ENCODE measurements around the gene RPGRIP1L.

GRCh38 chr16:51155100-51155765, 4.2 kb upstream of the SALL1 start:
- PRO-cap, result no peak

DNA sequence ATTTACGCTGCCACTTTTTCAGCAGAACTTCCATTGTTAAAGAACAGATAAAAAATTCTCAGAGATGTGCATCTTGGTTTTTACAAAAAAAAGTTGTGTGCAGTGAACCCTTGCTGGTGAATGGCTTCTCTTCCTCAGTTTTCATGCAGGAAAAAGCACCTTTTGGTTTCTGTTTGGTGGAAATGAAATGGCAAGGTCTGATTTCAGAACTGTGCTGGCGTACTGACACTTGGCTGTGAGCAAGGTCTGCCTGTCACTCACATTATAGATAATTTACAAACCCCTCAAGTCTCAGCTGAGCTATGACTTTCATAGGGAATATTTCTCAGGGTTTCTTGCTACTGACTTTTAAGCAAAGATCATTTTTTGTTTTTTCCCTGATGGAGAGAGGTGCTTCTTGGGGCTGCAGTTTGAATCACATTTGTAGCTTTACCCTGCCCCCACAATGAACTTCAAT, 5.8 kb upstream of the SALL1 start:
- PRO-cap, result no peak

DNA sequence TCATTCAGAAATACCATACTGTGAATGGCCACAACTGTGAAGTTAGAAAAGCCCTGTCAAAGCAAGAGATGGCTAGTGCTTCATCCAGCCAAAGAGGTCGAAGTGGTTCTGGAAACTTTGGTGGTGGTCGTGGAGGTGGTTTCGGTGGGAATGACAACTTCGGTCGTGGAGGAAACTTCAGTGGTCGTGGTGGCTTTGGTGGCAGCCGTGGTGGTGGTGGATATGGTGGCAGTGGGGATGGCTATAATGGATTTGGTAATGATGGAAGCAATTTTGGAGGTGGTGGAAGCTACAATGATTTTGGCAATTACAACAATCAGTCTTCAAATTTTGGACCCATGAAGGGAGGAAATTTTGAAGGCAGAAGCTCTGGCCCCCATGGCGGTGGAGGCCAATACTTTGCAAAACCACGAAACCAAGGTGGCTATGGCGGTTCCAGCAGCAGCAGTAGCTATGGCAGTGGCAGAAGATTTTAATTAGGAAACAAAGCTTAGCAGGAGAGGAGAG, 495.3 kb upstream of the SALL1 start:
- PRO-cap, result no peak

GRCh38 chr16:52498518-52499061, 48.4 kb downstream of the TOX3 start:
- PRO-cap, result no peak

GRCh38 chr16:52526543-52526779, 20.5 kb downstream of the TOX3 start:
- PRO-cap, result no peak

- PRO-cap, result no peak
Measured at GRCh38 chr16:52547665-52547986, 683 bp upstream of the TOX3 start.

DNA sequence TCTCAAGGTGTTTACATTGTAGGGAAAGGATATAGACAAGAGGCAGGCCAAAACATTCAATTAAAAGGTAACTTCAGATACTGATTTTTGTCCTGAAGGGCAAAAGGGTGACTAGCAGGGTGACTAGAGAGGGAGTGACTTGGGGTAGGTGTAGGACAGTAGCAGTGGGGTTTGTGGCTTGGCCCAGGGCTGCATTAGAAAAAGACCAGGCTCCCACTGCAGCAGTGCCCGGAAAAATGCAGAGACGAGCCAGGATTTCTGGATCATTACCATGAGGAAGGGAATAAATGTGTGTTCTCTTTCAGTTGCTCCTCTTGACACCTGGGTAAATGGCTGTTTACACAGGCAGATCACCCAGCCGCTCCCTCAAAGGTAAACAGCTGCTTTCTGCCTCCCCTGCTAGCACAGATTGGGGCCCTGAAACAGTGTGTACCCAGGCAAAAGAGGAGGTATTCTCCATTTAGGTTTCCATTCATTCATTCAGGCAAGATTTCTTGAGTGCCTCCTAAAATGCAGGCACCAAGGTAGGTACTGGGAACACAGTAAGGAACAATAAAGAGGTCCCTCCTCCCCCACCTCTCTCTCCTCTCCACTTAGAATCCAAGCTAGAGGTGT, 15.0 kb upstream of the TOX3 start:
- PRO-cap, result unidirectional peak, minus-strand start at position 238 of the sequence

- PRO-cap, result no peak
Measured at GRCh38 chr16:52655068-52655522, 108.2 kb upstream of the TOX3 start.

DNA sequence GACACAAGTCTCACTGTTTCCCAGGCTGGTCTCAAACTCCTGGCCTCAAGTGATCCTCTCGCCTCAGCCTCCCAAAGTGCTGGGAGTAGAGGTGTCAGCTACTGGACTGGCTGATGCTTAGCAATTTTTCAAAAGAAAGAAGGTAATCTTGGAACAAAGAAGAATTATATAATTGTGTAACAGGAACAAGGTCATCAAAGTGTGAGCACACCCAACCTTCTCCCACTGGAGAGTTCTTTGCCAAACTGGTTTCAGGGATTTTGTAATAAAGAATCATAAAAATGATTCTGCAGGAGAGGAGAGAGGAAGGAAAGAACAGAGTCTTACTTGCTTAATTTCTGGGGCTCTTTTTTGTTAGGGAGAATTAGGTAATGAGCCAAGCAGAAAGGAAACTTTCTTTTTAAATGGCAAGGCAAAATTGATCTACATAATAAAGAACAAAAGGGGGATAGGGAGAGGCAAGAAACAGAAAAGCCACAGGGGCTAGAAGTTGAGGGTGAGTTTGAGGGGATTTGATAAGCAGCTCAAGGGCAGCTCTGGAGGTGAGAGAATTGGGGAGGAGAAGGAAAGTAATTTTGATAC, 21.3 kb downstream of the CHD9NB start:
- PRO-cap, result no peak

DNA sequence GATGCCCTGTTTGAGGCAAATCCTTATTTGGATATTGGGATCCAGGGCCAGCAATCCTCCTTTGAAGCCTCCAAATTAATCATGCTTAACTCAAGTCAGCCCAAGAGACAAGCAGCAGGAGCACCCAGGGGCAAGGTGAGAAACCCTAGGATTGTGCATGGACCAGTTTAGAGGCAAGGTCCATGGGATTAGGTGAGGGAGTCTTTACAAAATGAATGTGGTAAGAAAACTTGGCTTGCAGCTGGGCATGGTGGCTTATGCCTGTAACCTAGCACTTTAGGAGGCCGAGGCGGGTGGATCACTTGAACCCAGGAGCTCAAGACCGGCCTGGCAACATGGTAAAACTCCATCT, 6.6 kb downstream of the CHD9NB start:
- PRO-cap, result no peak

DNA sequence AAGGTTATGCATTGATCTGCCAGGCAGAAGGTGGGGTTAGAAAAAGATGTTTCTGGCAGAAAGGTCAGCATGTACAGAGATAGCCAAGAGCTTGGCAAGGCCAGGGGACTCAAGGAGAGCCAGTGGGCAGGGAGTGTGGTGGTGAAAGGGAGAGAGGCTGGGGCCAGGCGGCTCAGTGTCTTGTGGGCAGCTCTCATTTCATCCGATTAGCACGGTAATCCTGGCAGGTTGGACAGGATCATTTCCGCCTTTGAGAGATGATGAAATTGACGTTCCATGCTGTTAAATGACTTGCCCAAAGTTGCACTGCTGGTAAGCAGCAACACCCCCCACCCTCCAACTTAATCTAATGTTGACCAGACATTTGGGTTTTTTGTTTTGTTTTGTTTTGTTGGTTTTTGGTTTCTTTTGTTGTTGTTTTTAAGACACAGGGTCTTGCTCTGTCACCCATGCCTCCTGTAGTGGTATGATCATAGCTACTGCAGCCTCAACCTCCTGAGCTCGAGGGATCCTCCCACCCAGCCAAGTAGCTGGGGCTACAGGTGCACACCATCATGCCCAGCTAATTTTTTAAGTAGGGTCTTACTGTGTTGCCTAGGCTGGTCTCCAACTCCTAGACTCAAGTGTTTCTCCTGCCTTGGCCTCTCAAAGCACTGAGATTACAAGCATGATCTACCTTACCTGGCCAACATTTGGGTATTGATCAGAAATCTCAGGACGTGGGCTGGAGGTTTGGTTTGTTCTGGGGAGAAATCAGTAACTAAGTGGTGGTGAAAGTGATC, 3.9 kb downstream of the CHD9 start:
- PRO-cap, result no peak

- PRO-cap, result no peak
Measured at GRCh38 chr16:53134671-53135877, 80.3 kb downstream of the CHD9 start.

- PRO-cap, result no peak
Measured at GRCh38 chr16:53207661-53208753, 153.2 kb downstream of the CHD9 start.

DNA sequence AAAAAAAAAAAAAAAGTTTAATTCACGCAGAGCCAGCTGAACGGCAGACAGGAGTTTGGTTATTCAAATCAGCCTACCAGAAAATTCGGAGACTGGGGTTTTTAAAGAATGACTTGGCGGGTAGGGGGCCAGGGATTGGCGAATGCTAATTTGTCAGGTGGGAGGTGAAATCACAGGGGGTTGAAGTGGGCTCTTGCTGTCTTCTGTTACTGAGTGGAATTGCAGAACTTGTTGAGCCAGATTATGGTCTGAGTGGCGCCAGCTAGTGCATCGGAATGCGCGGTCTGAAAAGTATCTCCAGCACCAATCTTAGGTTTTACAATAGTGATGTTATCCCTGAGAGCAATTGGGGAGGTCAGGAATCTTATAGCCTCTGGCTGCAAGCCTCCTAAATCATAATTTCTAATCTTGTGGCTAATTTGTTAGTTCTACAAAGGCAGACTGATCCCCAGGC, 800 bp upstream of the RBL2 start:
- PRO-cap, result no peak

- PRO-cap, result no peak
Measured at GRCh38 chr16:53500787-53501343, 2.1 kb downstream of the AKTIP start.

DNA sequence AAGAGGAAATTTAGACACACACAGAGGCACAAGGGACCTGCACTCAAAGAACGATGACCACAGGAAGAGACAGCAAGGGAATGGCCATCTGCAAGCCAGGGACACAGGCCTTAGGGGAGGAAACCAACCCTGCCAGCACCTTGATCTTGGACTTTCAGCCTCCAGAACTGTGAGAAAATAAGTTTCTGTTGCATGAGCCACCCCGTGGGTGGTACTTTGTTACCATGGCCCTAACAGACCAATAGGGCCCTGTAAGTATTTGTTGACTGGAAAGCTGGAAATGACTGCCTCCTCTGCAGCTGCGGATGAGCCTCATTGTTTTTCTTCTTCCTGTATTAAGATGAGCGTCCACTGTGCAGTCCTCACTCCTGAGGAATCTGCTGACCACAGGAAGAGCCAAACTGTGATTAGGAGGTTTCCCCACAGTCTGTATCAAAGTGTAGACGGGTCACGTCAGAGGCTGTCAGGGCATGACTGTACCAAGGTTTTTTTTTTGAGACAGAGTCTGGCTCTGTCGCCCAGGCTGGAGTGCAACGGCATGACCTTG, 12.2 kb upstream of the AKTIP start:
- PRO-cap, result no peak

- PRO-cap, result unidirectional peak, plus-strand start at chr16:53704156
Measured at GRCh38 chr16:53703496-53704453, at the start of gene RPGRIP1L. TSS of gene RPGRIP1L (minus strand) at chr16:53703859.

DNA sequence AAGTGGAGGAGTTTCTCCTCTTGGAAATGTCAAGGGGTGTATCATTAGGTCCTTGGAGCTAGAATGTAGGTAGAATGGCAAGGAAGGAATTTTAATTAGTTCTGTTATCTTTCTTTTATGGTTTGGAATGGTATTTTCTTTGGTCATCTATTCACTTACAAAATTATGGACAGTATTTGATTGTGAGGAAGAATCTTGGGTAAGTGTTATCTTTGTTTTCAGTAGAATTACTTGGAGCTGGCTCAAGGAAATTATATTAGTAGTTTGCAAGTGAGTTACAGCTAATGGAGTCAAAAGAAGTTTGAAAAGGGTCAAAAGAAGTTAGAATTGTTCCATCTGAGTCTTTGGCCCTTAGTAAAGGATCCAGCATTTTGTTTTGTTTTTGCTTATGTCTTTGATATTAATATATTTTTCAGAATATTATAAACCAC, 88.9 kb downstream of the FTO start:
- PRO-cap, result no peak

DNA sequence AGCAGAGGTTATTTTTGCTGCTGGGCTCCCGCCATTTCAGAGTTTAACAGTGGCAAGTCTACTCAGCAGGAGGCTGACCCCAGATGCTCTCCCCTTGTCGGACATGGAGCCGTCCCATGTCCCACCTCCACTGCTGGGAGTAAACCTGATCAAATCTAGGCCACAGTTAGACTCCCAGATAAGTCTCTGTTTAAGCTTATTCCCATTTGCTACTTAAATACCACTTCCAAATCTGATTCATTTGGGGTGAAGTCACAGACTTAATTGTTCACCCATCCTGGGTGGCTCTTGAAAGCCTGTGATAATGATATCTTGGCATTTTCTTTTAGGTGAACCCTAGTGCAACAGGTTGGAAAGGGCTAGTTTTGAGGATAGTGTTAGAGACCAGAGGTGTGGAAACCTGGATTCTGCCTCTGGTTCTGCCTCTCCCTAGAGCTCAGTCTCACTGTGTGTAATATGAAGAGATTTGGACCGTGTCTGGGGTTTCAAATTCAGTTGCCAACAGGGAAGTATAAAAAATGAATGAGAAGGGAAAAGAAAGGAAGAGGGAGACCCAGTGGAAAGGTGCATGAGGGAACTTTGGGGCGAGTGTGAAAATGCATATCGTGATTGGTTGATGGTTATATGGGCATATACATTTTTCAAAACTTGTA, 269.3 kb downstream of the FTO start:
- PRO-cap, result no peak

DNA sequence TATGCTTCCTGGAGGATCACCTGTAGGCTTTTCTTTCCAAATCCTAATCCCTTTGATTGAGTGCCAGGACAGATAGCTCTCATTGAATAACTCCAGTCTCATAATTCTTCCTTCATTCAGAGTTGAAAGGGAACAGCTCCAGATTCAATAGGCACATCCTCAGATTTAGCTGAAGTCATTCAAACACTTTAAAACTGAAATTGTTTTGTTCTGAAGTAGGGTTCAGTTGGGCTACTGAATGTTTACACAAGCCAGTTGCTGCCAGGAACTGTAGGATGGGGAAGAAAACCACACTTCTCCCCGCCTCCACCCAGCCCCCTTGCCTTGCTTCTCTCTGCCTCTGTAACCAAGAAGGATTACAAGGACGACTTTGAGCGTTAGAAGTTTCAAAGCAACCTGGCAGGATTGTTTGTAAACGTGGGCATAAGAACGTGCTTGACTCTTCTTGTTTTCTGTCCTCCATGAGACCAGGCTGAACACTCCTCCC, 287.8 kb downstream of the FTO start:
- PRO-cap, result no peak

Measured in gallbladder (tissue), 1 donor.